ENCODE data around the gene ZNF541.

DNA sequence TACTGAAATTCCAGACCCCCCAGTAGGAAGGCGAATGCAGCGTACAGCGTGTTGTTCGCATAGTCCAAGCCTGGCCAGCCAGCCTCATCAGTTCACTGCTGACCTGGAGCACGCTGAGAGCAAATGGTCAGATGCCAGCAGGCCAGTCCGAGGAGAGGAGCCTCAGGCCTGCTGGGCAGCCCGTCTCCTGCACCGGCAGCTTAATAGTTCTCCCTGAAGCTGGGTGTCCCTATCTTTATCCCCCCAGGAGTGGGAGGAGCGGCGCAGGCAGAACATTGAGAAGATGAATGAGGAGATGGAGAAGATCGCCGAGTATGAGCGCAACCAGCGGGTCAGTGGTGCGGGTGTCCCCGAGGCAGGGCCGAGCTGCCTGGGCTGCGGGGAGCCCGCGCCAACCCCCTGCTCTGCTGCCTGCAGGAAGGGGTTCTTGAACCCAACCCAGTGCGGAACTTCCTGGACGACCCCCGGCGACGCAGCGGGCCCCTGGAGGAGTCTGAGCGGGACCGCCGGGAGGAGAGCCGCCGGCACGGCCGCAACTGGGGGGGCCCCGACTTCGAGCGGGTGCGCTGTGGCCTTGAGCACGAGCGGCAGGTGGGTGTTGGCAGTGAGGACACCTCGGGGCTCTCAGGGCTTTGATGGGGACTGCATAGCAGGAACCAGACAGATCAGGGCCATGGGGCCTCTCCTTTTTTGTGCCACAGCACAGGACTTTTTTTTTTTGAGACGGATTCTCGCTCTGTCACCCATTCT is 8.2 kb downstream of the CCDC9 start:
- PRO-cap: no peak

GRCh38 chr19:47310533-47311405 is 1.1 kb downstream of the C5AR1 start:
- PRO-cap: bidirectional peak, plus-strand start at chr19:47311110, minus-strand start at chr19:47310987

GRCh38 chr19:47348742-47349150 is 369 bp upstream of the DHX34 start:
- PRO-cap: bidirectional peak, plus-strand start at chr19:47349355, minus-strand start at chr19:47349028

DNA sequence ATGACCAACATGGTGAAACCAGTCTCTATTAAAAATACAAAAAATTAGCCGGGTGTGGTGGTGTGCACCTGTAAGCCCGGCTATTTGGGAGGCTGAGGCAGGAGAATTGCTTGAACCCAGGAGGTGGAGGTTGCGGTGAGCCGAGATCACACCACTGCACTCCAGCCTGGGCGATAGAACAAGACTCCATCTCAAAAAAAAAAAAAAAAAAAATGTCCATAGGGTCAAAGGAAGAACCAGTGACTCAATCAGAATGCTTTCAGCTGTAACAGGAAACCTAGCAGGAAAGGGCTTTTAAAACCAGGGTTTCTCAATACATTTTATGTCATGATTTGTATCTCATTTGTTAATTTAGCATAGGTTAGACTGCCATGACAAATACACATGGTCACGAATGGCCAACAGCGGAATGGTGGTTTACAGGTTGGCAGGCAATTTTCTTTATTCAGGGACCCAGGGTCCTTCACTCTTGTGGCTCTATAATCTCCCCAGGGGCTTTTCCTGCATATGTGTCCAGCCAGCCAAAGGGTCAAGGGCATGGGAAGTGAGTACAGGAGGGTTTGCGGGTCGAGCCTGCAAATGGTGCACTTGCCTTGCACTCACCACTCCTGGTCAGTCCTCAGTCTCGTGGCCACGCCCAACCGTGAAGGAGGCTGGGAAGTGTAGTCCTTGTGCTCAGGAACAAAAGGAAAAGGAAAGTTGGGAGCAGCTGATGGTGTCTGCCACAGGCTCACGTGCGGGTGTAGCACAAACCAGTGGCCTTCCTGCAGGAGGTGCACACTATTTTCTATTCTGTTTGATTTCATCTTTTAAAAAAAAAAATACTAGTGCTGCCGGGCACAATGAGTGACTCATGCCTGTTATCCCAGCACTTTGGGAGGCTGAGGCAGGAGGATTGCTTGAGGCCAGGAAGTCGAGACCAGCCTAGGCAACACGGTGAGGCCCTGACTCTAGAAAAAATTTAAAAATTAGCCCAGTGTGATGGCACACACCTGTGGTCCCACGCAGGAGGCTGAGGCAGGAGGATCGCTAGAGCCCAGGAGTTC is 14.8 kb downstream of the DHX34 start:
- PRO-cap: no peak

- PRO-cap: no peak
Observed at GRCh38 chr19:47379687-47380035, 30.5 kb downstream of the DHX34 start.

- PRO-cap: no peak
Observed at GRCh38 chr19:47414409-47415119, 4.8 kb downstream of the MEIS3 start.

GRCh38 chr19:47418478-47419296 is 640 bp downstream of the MEIS3 start:
- PRO-cap: no peak

DNA sequence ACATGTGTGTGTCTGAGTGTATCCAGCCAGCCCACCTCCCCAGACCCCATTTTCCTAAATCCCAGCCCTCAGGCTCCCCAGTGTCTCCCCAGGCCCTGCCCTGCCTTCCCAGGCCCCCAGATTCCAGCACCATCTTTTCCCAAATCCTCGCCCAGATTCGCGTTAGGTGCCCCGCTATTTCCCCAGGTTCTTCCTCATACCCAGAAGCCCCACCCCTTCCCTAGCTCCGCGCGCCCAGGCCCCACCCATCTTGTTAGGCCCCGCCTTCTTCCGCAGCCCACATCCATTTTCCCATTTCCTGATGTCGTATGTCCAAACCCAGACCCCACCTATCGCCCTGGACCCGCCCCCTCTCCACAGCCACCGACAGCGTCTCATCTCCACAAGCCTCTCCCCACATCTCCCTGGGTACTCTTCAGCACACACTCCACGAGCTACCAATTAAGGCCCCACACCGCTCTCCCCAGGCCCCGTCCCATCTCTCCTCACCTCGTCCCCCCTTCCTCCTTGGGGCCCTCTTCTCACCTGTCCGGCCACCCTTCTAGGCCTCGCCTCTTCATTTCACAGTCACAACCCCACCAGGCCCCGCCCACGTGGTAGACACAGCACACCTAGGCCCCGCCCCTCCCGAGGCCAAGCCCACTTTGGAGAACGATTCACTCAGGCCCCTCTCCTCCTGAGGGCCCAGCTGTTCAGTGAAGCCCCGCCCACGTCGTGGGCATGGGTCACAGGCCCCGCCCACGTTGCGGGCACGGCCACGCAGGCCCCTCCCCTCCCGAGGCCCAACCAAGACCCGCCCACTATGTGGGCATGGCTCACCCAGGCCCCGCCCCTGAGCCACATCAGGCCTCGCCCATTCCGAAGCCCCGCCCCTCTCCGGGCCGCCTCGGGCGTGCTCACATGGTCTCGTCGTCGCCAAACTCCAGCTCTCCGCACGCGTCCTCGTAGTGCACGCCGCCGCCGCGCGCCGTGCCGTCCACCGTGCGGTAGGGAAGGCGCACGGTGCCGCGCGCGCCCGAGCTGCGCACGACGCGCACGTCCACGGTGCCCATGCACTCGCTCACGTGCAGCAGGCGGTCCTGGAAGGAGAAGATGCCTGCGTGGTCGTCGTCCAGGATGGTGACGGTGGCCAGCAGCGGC is 24.4 kb downstream of the SLC8A2 start:
- PRO-cap: no peak

- PRO-cap: no peak
Observed at GRCh38 chr19:47489805-47490251, 5.8 kb upstream of the KPTN start.

GRCh38 chr19:47502715-47502986 is 12.2 kb downstream of the NAPA start:
- PRO-cap: no peak

DNA sequence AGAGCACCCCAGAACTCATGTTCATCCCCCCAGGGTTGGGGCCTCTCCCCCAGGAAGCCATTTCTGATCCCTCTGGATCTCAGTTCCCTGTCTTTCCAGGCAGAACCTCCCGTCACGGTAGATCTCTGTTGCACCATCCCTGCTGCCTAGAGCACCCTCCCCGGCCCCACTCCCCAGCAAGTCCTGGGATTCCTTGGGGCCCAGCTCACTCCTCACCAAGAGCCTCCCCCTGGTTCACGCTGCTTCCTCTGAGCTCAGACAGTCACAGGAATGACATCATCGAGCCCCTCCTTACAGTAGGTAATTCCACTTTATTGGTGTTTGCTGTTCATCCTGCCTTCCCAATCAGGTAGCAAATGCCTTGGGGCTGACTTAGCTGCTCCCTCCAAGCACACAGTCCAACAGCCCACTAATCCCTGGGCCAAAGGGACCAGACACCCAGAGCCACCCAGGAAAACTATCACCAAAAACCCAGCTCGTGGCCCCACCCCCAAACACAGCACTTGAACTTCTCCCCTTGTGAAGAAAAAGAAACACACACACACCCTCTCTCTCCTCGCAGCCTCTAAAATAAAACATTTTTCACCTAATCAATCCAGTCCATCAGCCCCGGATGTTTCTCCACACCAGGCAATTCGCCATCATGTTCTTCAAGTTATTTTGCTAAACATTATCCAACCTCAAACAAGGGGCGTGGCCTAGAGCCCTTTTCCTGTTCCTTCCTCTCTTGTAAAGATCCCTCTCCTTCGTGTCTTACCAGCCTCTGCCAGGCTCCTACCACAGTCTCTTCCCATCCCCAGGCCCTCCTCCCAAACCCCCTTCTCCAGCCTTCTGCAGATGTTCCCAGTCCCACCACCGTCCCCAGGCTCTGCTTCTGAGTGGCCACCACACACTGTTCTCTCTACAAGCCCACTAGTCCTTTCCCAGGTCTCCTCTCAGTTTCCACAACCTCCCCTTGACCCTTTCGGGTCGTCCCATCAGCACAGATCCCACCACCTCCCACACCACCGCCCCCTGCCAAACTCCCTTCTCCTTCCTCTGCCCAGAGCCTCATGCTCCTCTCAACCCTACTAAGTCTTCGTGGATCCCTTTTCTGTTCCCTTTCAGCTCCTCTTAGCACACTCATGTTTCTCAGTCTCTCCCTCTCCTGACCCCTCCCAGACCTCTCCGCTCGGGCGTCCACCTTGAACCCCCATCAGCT is 2.3 kb downstream of the NAPA start:
- PRO-cap: bidirectional peak, plus-strand start at position 736 of the sequence, minus-strand start at position 625 of the sequence

- PRO-cap: no peak
Observed at GRCh38 chr19:47549266-47549854, 23.6 kb downstream of the ZNF541 start.

GRCh38 chr19:47573050-47574071 is at the start of gene ZNF541:
TSS of gene ZNF541 (minus strand) at chr19:47573148.
- PRO-cap: no peak

GRCh38 chr19:47611465-47612124 is 2.7 kb downstream of the BICRA start:
- PRO-cap: no peak

GRCh38 chr19:47626152-47626888 is 17.4 kb downstream of the BICRA start:
- PRO-cap: no peak

DNA sequence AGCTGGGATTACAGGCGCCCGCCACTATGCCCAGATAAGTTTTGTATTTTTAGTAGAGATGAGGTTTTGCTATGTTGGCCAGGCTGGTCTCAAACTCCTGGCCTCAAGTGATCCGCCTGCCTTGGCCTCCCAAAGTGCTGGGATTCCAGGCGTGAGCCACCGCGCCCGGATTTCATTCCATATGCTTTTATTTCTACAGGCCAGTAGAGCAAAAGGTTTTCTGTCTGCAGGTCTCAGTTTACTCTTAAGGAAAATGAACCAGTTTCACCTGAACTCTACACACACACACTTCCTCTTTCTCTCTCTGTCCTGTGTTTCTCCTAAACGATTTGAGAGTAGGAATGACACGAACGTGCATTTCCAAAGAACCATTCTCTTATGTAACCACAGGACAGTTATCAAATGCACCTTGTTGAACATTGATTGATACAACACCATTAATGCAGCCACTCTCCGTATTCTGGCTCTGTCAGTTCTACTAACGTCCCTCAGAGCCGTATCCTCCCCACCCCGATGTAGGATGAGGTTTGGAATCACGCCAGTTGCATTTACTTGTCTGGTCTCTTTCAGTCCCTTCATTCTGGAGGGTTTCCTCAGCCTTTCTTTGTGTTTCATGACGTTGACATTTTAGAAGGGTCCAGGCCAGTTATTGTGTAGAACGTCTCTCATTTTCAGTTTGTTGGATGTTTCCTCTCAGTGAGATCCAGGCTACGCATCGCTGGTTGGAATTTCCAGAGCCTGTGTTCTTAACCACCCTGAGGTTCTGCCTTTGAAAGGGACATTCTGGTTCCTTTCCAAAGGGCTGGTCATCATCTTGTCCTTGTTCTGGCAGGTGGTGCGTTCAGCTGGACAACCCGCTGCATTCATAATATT is 35.9 kb downstream of the BICRA start:
- PRO-cap: no peak

DNA sequence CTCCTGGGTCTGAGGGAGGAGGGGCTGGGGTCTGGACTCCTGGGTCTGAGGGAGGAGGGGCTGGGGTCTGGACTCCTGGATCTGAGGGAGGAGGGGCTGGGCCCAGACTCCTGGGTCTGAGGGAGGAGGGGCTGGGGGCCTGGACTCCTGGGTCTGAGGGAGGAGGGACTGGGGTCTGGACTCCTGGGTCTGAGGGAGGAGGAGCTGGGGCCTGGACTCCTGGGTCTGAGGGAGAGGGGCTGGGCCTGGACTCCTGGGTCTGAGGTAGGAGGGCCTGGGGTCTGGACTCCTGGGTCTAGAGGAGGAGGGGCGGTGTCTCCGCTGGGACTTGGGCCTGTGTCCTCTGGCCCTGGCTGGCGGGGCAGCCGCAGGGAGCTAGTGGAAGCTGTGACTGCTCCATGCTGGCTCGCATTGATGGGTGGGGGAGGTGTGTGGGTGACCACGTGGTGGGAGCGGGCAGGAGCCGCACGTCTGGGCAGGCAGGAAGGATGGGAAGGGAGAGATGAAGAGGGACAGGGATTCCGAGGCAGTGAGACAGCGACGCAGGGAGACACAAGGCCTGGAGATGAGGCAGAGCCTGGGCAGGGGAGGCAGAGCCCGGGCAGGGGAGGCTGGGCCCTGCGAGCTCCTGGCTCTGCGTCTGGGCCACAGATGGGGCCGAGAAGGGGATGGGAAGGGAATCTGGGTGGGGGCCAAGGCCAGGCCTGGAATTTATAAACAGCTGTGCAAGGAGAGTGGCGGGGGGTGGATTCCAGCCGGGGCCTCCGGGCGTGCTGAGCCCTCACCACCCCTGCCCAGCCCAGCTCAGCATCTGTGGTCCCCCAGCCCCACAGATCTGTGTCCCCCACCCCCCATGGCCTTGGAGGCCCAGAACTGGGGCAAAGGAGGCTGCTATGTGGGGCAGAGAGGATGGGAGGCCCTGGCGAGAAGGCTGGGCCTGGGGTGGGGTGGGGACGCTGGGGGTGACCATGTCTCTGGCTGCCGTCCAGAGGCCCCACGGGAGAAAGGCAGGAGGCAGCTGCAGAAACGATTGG is 5.8 kb downstream of the EHD2 start:
- PRO-cap: unidirectional peak, minus-strand start at position 642 of the sequence

- PRO-cap: no peak
Observed at GRCh38 chr19:47719887-47720133, 6.6 kb downstream of the EHD2 start.

DNA sequence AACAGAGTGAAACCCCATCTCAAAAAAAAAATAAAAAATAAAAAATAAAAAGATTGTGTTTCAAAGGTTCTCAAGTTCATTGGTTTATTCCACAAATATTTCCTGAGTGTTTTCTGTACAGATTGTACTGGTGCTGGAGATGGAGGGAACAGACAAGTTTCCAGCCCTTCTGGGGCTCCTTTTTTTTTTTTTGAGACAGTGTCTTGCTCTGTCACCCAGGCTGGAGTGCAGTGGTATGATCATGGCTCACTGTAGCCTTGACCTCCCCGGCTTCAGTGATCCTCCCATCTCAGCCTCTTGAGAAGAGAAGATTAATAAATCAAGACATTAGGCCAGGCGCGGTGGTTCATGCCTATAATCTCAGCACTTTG is 12.3 kb upstream of the NOP53 start:
- PRO-cap: no peak

DNA sequence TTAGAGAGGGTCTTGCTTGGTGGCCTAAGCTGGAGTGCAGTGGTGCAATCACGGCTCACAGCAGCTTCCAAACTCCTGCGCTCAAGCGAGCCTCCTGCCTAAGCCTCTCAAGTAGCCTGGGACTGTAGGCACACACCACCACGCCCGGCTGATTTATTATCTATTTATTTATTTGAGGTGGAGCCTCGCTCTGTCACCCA is 1.0 kb upstream of the SELENOW start:
- PRO-cap: no peak

All from vermiform appendix (tissue), 1 donor.